HTR-8/SVneo (cell line): Measurements from ENCODE around the genes BMP7 and PCK1.

GRCh38 chr20:55074406-55074775 is 599.0 kb downstream of the DOK5 start:
- RRBS, result no CpG with 5 or more reads among the region's 18 CpGs

DNA sequence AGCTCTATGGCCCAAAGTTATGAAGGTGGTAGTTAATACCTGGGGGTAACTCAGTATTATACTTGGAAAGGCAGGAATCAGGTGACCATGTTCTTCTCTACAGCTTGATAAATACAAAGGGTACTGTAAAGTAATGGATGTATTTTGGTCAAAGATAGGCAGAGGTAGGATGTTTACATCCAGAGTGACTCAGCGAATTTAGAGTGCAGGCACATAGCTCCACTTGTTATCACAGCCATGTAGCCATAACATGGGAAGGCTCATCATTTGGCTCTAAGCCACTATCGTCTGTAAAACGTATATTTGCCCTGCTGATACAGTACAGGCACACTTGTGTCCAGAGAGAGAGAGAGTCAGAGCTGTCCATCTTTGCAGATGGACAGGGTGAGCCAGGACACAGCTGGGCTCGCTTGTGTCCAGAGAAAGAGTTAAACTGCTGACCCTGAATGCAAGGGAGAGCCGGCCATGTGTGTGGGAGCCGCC is 618.9 kb downstream of the DOK5 start:
- RRBS, result no CpG with 5 or more reads among the region's 6 CpGs

DNA sequence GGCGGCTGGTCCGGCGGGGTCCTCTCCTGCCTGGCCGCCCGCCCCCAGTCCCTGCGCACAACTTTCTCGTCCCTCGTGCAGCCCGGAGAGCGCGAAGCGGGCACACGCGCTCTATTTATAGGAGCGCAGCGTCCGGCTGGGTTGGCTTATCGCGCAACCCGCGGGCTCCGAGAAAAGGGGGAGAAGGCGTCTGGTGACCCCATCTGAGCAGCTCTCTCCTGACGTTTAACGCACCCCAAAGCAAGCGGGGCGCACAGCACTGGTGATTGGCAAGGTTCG is 490 bp downstream of the CBLN4 start:
- RRBS, result 64% methylated on average over 16 of the region's 28 CpGs

- RRBS, result no CpG with 5 or more reads among the region's 2 CpGs
Measured at GRCh38 chr20:56146783-56147180, 101.8 kb upstream of the MC3R start.

DNA sequence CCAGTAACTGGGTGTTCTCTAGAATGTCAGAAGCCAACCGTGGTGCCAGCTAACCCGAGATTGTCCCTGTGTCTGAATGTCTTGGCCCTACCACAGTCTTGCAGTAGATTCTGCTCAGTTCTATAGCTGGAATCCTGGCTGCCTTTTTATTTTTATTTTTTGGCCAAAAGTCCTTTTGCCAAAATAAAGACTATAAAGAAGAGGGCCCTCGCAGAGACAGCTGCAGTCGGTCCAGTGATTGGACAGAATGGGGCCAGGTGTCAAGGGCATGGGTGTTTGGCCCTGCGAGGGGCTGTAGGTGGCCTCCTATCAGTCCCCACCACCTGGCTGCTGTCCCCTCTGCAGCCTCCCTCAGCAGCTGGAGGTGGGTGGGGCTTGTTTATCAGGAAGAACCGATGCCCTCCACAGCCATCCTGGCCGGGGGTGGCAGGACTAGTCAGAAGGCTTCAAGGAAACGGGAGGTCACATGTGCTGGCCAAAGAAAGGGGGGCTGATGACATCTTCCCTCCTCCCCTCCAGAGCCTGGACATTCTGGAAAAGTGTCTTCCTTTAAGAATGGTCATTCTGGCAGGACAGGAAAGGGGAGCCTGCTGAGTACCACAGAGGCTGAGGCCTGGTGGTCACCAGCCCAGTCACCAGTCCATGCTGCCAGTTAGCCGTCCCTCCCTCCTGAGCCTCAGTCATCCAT is 4.0 kb downstream of the FAM210B start:
- RRBS, result no CpG with 5 or more reads among the region's 9 CpGs

- RRBS, result no CpG with 5 or more reads among the region's 7 CpGs
Measured at GRCh38 chr20:56433648-56434327, 21.7 kb downstream of the CASS4 start.

DNA sequence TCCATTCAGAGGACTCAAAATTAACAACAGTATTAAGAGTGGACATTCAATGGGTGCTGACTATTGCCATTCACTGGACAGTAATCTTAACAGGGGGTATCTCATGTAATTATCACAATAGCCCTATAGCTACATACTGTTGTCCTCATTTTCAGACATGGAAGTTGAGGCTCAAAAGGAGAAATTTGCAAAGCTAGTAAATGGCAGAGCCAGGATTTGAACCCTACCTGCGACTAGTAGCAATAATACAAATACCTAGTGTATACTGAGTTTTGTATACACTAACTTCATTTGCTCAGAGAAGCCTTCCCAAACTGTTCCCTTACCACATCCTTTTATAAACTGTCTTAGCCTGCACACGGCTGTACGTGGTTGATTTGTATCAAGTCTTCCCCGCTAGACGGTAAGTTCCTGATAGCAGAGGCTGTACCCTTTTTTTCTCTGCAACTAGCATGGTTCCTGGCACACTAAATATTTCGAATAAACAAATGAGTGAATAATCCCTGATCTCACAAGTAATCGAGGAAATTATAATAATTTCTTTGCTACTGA is 536 bp downstream of the RTF2 start:
- RRBS, result no CpG with 5 or more reads among the region's 7 CpGs

- RRBS, result no CpG with 5 or more reads among the region's 5 CpGs
Measured at GRCh38 chr20:56632014-56632582, 3.0 kb downstream of the TFAP2C start.

DNA sequence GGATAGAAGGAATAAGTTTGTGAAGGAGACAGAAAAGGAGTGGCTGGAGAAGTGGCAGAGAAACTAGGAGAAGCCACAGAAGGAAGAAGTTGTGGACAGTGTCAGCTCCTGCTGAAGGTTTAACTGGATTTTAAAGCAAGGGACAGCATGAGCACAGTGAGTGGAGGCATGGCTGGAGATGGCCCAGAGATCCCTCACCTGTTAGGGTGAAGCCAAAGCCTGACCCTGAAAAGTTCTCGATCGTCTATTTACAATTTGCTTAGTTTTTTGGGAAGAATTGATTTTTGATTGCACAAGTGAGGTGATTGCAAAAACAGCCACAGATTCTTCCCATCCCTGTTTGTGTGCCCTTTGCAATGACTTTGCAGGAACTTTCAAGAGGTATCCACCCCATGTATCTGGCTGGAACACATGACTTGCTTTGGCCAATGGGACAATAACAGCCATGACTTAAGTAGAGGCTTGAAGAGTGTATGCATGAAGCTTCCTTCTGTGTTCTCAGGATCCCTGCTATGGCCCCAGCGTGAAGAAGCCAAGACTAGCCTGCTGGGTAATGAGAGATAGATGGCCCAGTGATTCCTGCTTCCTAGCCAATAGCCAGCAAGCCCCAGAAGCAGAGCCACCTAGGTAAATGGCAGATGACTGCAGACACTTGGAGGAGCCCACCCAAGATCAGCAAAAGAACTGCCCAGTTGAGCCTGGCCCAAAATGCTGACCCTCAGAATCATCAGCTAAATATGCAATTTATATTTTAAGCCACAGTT is 170.2 kb downstream of the TFAP2C start:
- RRBS, result no CpG with 5 or more reads among the region's 3 CpGs

- RRBS, result no CpG with 5 or more reads among the region's 24 CpGs
Measured at GRCh38 chr20:57260557-57261472, 5.6 kb downstream of the BMP7 start.

DNA sequence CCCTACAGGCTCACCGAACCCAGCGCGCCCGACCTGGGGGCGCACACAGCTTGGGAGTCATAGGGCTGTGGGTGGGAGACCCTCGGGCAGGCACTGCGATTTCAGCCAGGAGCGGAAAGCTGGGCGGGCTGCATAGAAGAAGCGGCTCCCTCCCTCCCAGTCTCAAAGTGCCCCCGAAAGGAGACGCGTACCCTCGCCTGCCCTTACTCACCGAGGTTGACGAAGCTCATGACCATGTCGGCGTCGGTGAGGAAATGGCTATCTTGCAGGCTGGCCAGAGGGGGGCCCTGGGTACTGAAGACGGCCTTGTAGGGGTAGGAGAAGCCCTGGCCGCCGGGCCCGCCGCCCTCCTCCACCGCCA is 967 bp downstream of the BMP7 start:
- RRBS, result no CpG with 5 or more reads among the region's 25 CpGs

GRCh38 chr20:57265855-57266551 is 438 bp downstream of the BMP7 start:
- RRBS, result 7% methylated on average over 34 of the region's 81 CpGs

GRCh38 chr20:57266552-57267182 is at the start of gene BMP7:
BMP7 (minus strand) TSS chr20:57266641.
- RRBS, result 13% methylated on average over 16 of the region's 56 CpGs

GRCh38 chr20:57371446-57372120 is 19.6 kb upstream of the RBM38 start:
- RRBS, result no CpG with 5 or more reads among the region's 8 CpGs

DNA sequence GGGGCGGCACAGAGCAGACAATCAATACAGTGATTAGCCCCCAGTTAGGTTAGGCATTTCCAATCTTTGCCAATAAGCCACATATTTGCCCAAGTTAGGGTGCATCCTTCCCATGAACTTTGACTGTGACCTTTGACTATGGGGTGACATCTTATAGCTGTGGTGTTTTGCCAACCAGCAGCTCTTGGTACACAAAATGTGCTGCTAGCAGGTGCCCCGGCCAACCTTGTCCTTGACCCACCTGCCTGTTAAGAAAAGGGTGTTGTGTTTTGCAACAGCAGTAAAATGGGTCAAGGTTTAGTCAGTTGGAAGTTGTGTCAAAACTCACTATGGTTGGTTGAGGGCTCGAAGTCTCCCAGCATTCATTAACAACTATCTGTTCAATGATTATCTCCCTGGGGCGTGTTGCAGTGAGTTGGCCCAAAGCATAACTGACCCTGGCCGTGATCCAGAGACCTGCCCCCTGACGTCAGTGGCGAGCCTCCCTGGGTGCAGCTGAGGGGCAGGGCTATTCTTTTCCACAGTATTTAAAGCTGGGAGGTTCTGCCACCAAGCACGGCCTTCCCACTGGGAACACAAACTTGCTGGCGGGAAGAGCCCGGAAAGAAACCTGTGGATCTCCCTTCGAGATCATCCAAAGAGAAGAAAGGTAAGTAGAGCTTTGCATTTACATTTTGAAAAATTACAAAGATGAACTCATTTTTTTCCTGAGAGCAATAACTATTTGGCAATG is at the start of gene PCK1:
TSS of gene PCK1 (plus strand) at position 556 of the 733 bp plus-strand sequence.
- RRBS, result no CpG with 5 or more reads among the region's 11 CpGs

- RRBS, result 79% methylated on average over 2 of the region's 23 CpGs
Measured at GRCh38 chr20:57593574-57594443, 26.4 kb downstream of the ZBP1 start.

DNA sequence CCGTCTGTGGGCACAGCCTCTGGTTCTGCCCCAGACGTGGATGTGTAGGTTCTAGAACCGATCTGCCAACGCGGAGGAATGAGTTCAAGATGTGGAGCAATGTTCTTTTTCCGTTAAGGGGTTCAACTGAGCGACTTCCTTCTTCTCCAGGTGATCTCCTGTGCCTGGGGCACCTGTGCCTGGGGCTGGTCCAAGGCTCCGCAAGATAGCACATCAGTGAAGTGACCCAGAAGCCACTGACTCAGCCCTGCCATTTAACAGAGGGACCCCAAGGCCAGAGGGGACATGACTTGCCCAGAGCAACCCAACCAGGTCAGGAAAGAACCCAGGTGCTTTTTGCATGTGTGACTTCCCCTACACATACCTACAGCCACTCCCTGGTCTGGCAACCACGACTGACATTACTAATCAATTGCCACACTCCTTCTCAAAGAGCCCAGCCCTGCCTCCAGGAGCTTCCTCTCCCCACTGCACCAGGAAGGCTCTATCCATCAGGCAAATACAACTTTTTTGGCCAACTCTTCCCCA is 22.7 kb downstream of the PMEPA1 start:
- RRBS, result no CpG with 5 or more reads among the region's 9 CpGs

GRCh38 chr20:57698877-57700115 is 10.5 kb downstream of the PMEPA1 start:
- RRBS, result 95% methylated on average over 2 of the region's 26 CpGs

DNA sequence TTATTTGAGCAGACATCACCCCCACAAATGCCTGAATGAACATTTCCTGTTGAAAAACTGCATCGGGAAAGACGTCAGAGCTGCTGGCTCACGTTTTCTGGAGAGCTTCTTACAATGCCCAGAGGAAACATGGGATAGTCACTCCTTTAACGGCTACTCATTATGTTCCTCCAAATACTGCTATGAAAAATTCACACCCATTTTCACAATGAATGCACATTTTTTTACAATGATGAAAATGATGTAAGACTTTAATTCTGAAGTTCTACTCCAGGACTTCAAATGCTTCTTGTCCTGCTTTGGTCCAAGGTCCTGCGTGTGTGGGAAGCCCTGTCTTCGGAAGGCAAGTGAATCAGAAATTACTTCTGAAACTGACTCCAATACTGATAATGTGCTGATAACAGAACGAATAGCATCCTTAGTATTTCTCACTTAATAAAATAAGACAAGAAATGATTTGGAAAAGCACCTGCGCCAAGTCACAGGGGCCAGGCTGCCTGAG is 160.2 kb upstream of the C20orf85 start:
- RRBS, result no CpG with 5 or more reads among the region's 8 CpGs

- RRBS, result no CpG with 5 or more reads among the region's 8 CpGs
Measured at GRCh38 chr20:57991401-57991874, 159.3 kb upstream of the C20orf85 start.